Right lobe of liver (tissue), 4 donors: ENCODE measurements around a stretch of chrX.

- PRO-cap, 4 experiments: peak in 4 of 4 experiments; most common plus-strand start chrX:41029568 (in 4); most common minus-strand start chrX:41029414 (in 4)
- RAMPAGE, long total RNA, 2 experiments: start-site peak on the minus strand in 1 of 2 experiments, at chrX:41029409-41029465 at its widest, 17 reads per replicate
These were observed 55.9 kb upstream of the USP9X start for GRCh38 chrX:41029328-41029776.

- PRO-cap, 4 experiments: peak in 1 of 4 experiments; most common plus-strand start chrX:41101533 (in 1)
- RAMPAGE, long total RNA, 2 experiments: no peak in any of the 2 experiments
These were observed 16.0 kb downstream of the USP9X start for GRCh38 chrX:41101382-41101604.

DNA sequence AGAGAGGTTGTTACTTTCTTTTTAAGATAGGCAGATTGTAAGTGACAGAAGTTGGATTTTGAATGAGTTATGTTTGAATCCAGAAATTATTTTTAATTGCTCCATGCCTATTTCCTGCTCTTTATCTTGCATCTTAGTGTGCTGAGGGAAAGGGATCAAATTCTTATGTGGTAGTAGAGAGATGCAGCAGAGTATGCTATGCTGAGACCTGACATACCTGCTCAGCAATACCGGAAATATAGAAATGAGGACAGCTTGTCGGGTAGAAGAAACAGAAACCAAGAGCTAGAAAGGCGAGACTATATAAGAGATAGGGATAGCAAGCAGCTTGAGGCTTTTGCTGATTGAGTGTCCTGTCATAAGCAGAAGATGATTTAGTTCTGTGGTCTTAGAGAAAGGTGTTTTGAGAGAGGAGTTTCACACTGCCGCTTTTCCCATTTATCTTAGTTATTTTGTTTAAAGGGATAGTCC lies 31.6 kb downstream of the USP9X start:
- PRO-cap, 4 experiments: no peak in any of the 4 experiments
- RAMPAGE, long total RNA, 2 experiments: no peak in any of the 2 experiments

DNA sequence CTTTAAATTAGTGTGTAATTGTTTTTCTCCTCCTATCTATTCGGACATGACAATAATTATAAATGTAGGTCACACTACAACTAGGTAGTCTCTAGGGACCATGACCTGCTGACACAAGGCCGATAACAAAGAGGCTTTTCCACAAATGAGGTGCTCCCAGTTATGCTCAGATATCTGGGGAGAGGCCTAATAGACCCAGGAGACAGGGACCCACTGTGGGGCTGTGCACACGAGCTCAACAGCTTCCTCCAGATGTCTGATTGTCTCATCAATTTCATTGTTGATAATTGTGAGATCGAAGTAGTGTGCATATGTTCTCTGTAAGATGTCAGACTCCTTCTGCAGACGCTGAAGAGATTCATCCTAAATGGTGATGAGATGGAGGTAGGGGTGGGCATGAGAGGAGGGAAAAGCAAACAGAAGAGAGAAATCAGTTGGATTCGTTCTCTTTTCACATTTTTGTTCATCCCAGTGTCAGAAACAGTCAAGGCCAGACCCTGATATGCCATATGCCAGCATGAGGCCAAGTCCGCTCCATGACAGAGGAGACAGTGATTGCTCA lies 73.2 kb downstream of the NYX start:
- PRO-cap, 4 experiments: no peak in any of the 4 experiments
- RAMPAGE, long total RNA, 2 experiments: no peak in any of the 2 experiments

GRCh38 chrX:41665644-41666095 lies 23.1 kb upstream of the GPR34 start:
- PRO-cap, 4 experiments: no peak in any of the 4 experiments
- RAMPAGE, long total RNA, 2 experiments: no peak in any of the 2 experiments

- PRO-cap, 4 experiments: peak in 3 of 4 experiments; most common plus-strand start chrX:41761462 (in 1); most common minus-strand start chrX:41761302 (in 3)
- RAMPAGE, long total RNA, 2 experiments: no peak in any of the 2 experiments
These were observed 37.1 kb downstream of the GPR82 start for GRCh38 chrX:41760941-41761660.

DNA sequence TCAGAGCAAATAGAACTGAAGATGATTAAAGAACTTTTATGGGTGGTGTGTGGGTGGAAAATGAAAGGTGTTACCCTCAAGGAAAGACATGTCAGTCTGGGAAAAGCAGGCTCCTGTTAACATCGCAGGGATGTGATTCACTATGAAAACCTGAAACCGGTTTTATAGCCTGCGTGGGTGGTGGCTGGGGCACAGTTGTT lies 61.2 kb upstream of the CASK start:
- PRO-cap, 4 experiments: no peak in any of the 4 experiments
- RAMPAGE, long total RNA, 2 experiments: no peak in any of the 2 experiments

DNA sequence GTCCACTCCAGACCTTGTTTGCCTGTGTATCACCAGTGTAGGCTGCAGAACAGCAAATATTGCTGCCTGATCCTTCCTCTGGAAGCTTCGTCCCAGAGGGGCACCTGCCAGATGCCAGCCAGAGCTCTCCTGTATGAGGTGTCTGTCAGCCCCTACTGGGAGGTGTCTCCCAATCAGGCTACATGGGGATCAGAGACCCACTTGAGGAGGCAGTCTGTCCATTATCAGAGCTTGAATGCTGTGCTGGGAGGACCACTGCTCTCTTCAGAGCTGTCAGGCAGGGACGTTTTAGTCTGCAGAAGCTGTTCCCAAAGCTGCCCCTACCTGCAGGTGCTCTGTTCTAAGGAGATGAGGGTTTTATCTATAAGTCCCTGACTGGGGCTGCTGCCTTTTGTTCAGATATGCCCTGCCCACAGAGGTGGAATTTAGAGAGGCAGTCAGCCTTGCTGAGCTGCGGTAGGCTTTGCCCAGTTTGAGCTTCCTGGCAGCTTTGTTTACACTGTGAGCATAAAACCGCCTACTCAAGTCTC lies 38.1 kb upstream of the PPP1R2C start:
- PRO-cap, 4 experiments: peak in 1 of 4 experiments; most common minus-strand start position 290 of the sequence (in 1)
- RAMPAGE, long total RNA, 2 experiments: no peak in any of the 2 experiments

DNA sequence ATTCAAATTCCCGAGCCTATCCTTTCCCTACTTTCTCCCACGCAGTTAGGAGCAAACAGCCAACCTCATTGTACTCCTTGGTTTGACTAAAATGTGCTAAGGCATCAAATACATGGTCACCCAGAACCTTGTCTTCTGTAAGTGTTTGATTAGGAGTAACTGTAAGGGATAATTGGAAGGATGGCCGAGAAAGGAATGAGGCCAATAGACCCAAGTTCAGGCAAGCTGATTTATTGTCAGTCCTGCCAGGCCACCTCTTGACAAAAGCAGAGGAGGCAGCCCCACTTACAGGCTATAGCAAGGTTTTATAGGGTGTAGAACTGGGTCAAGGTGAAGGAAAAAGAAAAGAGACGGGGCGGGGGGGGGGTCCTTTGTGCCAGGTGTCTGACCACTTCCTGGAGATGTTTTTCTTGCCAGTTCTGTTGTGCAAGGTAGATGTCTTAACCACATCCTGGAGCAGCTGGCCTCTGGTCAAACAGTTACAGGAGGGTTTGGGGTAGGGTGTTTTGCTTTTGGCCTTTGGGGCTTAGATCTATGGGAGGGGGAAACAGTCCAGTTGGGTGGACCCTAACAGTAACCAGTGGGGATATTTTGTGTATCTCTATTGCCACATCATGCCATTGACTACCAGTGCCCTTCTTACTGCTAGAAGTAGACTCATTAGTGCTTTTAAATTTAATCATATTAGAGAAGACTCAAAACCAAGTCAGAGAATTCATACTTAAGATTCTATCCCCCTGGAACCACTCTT lies 165.6 kb upstream of the PPP1R2C start:
- PRO-cap, 4 experiments: no peak in any of the 4 experiments
- RAMPAGE, long total RNA, 2 experiments: no peak in any of the 2 experiments

GRCh38 chrX:43654335-43654530 lies 1.9 kb upstream of the MAOA start:
- PRO-cap, 4 experiments: peak in 4 of 4 experiments; most common minus-strand start chrX:43654437 (in 4)
- RAMPAGE, long total RNA, 2 experiments: no peak in any of the 2 experiments

DNA sequence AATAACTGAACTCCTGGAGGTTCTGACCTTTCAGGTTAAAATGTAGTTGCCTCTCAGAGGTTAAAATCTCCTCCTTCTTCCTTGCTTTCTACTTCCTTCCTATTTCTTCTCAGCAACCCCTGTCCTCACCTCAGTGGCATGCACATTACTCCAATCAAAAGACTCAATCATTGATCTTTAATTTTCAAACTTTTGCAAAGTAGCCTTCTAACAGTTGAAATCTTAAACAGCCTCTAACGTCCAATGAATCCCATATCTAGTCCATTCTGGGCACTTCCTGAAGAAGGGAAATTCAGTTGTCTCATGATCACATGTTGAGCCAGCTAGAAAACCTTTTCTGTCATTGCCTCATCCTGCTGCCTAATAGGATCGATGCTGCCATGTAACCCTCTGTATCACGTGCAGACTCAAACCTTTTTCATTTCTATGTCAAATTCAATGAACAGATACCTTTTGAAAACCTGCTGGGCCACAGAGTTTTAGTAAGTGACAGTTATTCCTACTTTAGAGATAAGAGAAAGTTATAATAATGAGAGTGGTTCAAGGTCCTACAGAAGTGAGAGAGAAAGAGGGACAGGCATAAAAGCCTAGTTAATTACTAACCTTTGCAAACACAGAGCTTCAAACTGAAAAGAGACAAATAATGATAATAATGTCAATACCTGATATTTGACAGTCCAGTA lies 45.9 kb downstream of the MAOA start:
- PRO-cap, 4 experiments: peak in 4 of 4 experiments; most common plus-strand start position 445 of the sequence (in 2); most common minus-strand start position 258 of the sequence (in 2)
- RAMPAGE, long total RNA, 2 experiments: no peak in any of the 2 experiments

GRCh38 chrX:43702506-43703008 lies 46.5 kb downstream of the MAOA start:
- PRO-cap, 4 experiments: peak in 3 of 4 experiments; most common plus-strand start chrX:43702892 (in 3); most common minus-strand start chrX:43702759 (in 1)
- RAMPAGE, long total RNA, 2 experiments: no peak in any of the 2 experiments

GRCh38 chrX:43860748-43861504 lies 21.3 kb downstream of the MAOB start:
- PRO-cap, 4 experiments: no peak in any of the 4 experiments
- RAMPAGE, long total RNA, 2 experiments: no peak in any of the 2 experiments

GRCh38 chrX:43968325-43968663 lies 4.9 kb downstream of the NDP start:
- PRO-cap, 4 experiments: no peak in any of the 4 experiments
- RAMPAGE, long total RNA, 2 experiments: no peak in any of the 2 experiments

- PRO-cap, 4 experiments: no peak in any of the 4 experiments
- RAMPAGE, long total RNA, 2 experiments: no peak in any of the 2 experiments
These were observed 544 bp downstream of the FUNDC1 start for GRCh38 chrX:44542150-44542480.

DNA sequence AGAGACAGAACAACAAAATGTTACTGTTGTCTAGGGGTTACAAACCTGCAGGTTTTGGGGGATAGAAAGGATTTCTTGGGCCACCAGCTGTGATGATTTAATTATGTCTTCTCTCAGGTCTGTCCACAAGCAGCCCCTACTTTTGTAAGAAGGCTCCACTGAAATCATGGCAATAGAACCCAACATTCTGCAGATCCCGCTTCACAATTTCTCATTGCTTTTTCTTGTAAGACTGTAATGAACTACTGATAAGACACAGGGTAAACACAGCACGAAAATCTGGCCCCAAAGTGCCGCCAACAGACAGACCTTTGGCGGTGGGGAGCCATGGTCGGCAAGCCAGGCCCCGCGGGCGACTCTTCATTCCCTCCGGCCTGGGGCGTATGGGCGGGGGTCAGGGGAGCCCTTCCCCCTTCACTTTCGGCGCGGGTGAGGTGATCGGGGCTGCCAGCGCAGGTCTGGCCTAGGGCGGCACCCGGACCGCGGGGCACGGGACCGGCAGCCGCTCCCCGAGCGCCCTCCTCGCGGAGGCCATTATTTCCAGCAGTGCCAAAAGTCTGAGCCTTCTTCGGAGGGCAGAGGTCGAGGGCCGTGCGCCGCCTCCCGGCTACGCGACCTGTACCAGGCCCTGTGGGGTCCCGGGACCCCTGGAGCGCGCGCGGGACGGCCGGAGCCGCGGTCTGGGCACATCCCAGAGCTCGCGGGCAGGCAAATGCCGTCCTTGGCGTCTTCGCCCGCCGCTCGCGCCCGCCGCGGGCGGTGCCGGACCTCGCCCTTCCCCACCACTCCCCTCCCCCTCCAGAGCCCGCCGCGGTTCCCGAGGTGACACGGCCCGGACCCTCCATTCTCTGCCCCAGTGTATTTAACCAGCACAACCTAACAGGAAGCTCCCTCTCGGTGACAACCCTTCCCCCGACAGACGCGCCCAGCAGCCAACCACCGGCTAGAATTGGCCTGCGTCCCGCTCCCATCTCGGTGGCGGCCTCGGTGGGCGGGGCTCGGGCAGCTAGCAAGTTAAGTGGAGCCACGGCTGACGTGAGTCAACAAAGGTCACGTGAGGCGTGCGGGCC lies 611 bp upstream of the KDM6A start:
- PRO-cap, 4 experiments: peak in 4 of 4 experiments; most common plus-strand start position 302 of the sequence (in 3); most common minus-strand start position 850 of the sequence (in 4)
- RAMPAGE, long total RNA, 2 experiments: no peak in any of the 2 experiments

GRCh38 chrX:44950573-44951925 lies 78.1 kb downstream of the KDM6A start:
- PRO-cap, 4 experiments: no peak in any of the 4 experiments
- RAMPAGE, long total RNA, 2 experiments: no peak in any of the 2 experiments

GRCh38 chrX:45803316-45803949 lies 602.8 kb upstream of the DIPK2B start:
- PRO-cap, 4 experiments: no peak in any of the 4 experiments
- RAMPAGE, long total RNA, 2 experiments: no peak in any of the 2 experiments

DNA sequence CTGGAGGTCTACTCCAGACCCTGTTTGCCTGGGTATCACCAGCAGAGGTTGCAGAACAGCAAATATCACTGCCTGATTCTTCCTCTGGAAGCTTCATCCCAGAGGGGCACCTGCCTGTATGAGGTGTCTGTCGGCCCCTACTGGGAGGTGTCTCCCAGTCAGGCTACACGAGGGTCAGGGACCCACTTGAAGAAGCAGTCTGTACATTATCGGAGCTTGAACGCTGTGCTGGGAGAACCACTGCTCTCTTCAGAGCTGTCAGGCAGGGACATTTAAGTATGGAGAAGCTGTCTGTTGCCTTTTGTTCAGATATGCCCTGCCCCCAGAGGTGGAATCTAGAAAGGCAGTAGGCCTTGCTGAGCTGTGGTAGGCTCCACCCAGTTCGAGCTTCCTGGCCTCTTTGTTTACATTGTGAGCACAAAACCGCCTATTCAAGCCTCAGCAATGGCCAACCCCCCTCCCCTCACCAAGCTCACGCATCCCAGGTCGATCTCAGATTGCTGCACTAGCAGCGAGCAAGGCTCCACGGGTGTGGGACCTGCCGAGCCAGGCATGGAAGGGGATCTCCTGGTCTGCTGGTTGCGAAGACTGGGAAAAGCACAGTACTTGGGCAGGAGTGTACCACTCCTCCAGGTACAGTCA lies 38.7 kb downstream of the KRBOX4 start:
- PRO-cap, 4 experiments: no peak in any of the 4 experiments
- RAMPAGE, long total RNA, 2 experiments: no peak in any of the 2 experiments

DNA sequence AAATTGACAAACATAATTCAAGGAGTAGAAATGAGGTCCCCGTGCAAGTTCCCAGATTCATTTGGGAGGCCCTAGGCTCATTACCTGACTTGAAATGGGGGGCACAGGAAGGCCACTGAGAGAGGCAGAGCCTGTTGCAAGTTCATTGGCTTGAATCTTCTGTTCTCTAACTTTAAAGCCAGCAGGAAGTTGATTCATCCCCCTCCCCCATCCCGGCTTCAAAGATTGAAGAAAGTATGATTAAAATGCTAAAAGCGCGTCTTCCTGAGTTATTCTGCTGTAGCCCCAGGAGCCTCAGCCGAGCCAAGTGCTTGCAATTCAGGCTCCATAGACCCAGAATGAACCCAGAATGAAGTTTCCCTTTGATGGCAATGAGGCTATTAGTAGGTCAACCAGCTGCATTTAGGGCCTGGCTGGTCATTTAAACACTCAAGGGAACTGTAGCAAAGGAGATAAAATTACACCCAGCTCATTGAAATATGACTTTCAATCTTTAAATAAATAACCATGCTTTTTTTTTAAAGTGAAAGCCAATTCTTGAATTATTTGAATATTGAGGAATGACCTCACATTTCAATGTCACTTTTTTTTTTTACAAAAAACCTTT lies 14.8 kb downstream of the CHST7 start:
- PRO-cap, 4 experiments: no peak in any of the 4 experiments
- RAMPAGE, long total RNA, 2 experiments: no peak in any of the 2 experiments